ENCODE measurements around the genes H2AC17, ZKSCAN8, ZSCAN9, NKAPL, OR2W1, OR10C1 and MAS1L.

DNA sequence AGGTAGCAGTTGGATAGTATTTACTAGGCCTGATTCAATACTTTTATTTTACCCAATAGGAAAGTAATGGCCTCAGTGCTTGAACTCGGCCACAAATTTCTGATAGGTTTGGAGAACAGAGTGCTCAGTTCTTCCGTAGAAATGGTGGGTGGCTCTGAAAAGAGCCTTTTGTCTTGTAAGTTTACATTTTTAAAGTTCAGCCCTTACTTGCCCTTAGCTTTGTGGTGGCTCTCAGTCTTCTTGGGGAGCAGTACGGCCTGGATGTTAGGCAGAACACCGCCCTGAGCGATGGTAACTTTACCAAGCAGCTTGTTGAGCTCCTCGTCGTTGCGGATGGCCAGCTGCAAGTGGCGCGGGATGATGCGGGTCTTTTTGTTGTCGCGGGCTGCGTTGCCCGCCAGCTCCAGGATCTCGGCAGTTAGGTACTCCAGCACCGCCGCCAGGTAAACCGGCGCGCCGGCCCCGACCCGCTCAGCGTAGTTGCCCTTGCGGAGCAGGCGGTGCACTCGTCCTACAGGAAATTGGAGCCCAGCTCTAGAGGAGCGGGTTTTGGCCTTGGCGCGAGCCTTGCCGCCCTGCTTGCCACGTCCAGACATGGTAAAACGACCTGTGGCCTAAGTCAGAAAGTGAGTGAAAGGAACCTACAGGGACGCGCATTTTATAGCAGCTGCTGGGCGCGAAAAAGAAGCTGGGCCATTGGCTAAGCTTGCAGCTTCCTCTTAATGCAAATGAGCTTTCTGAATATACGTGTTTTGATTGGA is at the start of gene H2AC17:
Gene H2AC17 (minus strand): TSS at position 632 of the 761 bp plus-strand sequence.
- PRO-cap: bidirectional peak, plus-strand start outside the sequence, minus-strand start at position 632 of the sequence
- RAMPAGE, long total RNA, 2 experiments: no peak in any of the 2 experiments

GRCh38 chr6:28141298-28142631 is at the start of gene ZKSCAN8:
TSS of gene ZKSCAN8 (plus strand) at chr6:28141883.
- PRO-cap: bidirectional peak, plus-strand start at chr6:28141909, minus-strand start at chr6:28141722; unidirectional peak, minus-strand start at chr6:28142157
- RAMPAGE, long total RNA, 2 experiments: start-site peak on the plus strand in 2 of 2 experiments, at chr6:28141871-28141916 at its widest, 32 to 59 reads per replicate

GRCh38 chr6:28212092-28213109 is 12.7 kb upstream of the ZSCAN9 start:
- PRO-cap: no peak
- RAMPAGE, long total RNA, 2 experiments: no peak in any of the 2 experiments

DNA sequence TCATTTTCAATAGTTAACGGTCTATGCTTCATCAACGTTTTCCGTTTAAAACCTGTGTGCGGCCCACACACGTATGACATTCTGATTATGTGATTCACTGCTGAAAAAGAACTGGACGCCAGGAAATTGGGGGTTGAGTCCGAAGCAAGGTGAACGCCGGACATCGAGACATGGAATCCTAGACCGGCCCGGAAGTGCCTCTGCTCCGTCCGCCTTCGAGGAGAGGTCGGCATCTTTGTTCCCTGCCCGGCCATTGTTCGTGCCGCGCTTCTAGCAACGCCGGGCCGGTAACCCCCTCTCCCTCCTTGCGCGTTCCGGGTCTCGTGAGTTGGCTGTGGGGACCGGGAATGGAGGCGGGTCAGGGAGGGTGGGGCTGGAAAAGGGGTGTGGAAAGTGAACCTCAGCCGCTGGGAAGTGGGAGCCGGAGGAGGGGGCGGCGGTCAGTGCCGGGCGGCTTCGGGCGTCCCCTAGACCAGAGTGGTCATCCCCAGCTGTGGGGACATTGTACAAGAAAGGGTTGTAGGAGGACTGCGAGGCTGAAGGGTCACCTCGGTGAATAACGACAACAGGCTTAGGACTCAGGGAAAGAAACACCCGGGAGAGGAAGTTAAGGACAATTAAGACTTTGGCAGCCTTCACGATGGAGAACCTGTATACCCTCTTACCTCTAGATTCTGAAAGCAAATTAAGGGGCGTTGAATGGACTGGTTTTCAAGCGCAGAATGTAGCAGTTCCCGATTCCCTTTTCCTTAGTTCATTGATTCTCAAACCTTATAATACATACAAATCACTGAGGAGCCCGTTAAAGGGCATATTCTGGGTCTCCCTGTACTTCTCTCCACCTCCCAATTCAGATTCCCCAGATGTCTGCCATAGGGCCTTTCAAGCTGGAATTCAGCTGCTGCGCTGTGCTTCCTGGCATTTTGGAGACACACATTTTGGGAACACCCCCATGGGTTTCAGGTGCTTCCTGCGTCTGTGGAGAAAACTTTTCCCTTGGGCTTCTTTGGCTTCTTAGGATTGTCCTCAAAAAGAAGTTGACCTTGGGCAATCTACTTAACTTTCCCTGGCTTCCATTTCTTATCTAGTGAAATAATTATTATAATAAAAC is at the start of gene ZSCAN9:
Gene ZSCAN9 (plus strand): TSS at position 232 of the 1,111 bp plus-strand sequence.
- PRO-cap: bidirectional peak, plus-strand start at position 253 of the sequence, minus-strand start at position 78 of the sequence
- RAMPAGE, long total RNA, 2 experiments: start-site peak on the plus strand in 1 of 2 experiments, centred at position 242 of the sequence, 27 reads per replicate

DNA sequence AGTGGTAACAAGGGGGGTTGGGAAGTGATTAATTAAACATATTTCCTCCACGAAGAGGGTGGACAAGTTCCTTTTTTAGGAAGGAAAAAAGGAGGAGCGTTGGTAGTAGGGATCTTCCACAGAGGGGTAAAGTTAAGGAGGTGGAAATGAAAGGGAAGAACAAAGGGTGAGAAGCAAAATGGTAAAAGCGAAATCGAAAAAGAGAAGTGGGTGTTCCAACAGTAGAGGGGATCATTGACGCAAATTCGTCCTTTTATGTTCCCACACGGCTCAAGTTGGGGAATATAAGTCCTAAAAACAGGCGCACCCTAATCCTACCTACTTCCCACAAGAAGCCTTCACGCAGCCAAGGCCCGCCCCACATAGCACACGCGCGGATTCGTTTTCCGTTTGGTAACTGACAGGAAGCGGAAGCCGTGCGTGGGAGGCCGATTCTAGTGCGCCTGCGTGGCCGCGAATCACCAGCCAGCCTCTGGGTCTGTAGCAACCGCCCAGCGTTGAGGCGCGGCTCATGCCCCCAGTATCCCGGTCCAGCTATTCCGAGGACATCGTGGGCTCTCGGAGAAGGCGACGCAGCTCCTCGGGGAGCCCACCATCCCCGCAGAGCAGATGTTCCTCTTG is at the start of gene NKAPL:
Gene NKAPL (plus strand): TSS at position 437 of the 621 bp plus-strand sequence.
- PRO-cap: no peak
- RAMPAGE, long total RNA, 2 experiments: no peak in any of the 2 experiments

- PRO-cap: no peak
- RAMPAGE, long total RNA, 2 experiments: no peak in any of the 2 experiments
Observed at GRCh38 chr6:28647918-28649070, 61.2 kb upstream of the SCAND3 start.

GRCh38 chr6:28657223-28658049 is 70.3 kb upstream of the SCAND3 start:
- PRO-cap: no peak
- RAMPAGE, long total RNA, 2 experiments: no peak in any of the 2 experiments

DNA sequence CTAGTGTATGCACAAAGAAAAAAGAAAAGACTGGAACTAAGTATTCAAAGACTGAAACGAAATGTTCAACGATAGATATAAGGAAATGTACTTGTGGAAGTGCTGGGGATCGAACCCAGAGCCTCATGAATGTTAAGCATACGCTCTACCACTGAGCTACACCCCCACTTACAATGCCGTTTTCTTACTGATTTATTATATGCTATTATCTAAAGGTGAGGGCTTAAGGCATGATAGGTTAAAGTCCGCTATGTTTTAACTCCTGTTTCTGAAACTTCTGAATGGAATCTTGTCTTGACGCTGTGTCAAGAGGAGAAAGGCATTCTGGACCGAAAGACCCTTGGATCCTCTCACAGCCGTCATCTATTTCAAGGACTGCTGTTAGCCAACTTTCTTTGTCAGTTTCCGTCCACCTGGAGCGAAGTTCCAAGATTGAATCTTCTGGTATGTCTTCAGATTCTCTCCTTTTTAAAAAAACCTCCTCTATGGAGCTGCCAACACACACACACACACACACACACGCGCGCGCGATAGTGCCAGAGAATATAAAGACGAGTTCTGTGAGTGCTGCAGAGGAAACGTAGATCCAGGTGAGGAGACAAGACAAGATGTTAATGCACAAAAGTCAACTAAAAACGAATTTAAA is 148.4 kb upstream of the SCAND3 start:
- PRO-cap: no peak
- RAMPAGE, long total RNA, 2 experiments: no peak in any of the 2 experiments

DNA sequence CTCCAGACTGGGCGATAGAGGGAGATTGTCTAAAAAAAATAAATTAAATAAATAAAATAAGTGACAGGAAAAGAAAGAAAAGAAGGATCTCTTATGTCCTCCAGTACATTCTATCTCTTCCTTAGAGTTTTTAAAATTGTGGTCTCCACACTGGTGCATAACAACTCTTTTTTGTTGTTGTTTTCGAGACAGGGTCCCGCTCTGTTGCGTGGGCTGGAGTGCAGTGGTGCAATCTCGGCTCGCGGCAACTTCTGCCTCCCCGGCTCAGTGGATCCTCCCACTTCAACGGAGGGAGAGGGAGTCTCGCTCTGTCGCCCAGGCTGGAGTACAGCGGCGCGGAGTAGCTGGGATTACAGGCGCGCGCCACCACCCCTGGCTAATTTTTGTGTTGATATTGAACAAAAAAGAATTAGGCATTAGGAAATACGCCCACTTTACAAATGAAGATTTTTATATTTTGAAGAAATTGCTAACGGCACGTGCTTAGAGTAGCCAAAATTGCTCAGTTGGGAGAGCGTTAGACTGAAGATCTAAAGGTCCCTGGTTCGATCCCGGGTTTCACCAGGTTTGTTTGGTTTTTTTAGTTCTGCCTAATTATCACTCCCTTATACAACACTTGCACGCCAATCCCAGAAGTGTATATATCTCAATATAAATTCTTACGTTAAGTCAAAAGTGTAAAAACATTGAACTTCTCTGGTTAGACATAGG is 159.7 kb downstream of the TRIM27 start:
- PRO-cap: no peak
- RAMPAGE, long total RNA, 2 experiments: no peak in any of the 2 experiments

GRCh38 chr6:28924201-28924322 is 277 bp upstream of the TRIM27 start:
- PRO-cap: no peak
- RAMPAGE, long total RNA, 2 experiments: no peak in any of the 2 experiments

DNA sequence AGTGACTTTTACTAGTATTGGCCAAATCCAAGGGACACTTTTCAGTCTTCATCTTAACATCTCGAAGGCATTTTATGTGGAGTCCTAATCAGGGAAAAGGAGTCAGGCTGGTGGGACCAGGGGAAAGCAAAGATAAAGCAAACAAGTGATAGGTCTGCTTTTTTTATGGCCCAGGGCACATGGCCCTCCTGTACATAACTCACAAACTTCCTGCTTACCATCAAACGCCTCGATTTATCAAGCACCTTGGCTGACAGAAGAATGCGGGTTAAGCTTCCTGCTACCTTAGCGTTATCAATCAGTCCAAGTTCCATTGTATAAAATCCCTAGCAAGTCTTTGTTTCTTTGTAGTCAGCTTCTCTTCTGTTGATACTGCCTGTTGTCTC is 4.0 kb upstream of the TRIM27 start:
- PRO-cap: no peak
- RAMPAGE, long total RNA, 2 experiments: no peak in any of the 2 experiments

DNA sequence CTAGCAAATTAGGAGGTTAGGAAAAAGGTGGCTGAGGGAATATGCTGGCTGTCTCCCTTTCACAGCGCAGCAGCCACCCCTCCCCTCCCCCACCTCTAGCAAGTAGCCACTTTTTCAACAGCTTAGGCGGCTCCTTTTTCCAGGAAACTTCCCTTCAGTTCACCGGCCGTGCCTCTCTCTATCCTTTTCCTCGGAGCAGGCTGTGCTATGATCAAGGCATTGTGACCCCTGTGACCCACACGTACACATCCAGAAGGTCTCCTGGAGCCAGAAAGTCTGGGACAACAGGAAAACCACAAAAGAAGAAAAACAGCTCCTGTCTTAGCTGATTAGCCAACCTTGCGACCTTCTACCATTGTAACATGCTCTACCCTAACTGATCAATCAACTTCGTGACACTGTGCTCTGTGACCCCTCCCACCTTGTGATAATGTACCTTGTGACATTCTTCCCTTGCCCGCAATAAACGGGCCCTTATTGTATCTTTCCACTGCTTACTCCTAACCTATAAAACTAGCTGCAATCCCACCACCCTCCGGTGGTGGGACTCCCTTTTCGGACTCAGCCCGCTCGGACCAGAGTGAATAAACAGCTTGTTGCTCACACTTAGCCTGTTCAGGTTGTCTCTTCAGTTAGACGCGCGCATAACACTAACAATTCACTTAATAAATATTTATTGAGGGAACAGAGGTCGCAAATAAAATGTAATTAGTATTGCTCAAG is 24.2 kb downstream of the ZNF311 start:
- PRO-cap: no peak
- RAMPAGE, long total RNA, 2 experiments: no peak in any of the 2 experiments

GRCh38 chr6:29016789-29017389 is 11.8 kb upstream of the ZNF311 start:
- PRO-cap: no peak
- RAMPAGE, long total RNA, 2 experiments: no peak in any of the 2 experiments

GRCh38 chr6:29045051-29045394 is at the start of gene OR2W1:
TSS of gene OR2W1 (minus strand) at chr6:29045175.
- PRO-cap: no peak
- RAMPAGE, long total RNA, 2 experiments: no peak in any of the 2 experiments

- PRO-cap: no peak
- RAMPAGE, long total RNA, 2 experiments: no peak in any of the 2 experiments
Observed at GRCh38 chr6:29438942-29439543, at the start of gene OR10C1. TSS of gene OR10C1 (plus strand) at chr6:29439306.

DNA sequence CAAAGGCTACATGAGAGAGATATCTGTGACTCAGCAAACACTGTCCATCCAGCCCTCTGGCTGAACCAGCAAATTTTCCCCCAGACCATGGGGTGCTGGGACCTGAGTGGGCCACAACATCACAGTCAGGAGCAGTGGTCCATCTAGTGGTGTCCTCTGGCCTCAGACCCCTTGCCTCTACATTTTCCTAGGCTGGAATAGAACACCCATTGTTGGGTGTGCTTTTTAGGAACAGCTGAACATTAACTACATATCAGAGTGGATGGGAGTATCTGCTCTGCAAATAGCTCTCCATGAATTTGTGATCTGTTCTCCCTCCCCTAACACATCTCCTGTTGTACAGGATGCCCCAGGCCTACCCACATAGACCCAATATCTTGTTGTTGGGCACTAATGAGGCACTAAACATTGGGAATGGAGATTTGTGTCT is at the start of gene MAS1L:
Gene MAS1L (minus strand): TSS at position 143 of the 430 bp plus-strand sequence.
- PRO-cap: no peak
- RAMPAGE, long total RNA, 2 experiments: no peak in any of the 2 experiments

DNA sequence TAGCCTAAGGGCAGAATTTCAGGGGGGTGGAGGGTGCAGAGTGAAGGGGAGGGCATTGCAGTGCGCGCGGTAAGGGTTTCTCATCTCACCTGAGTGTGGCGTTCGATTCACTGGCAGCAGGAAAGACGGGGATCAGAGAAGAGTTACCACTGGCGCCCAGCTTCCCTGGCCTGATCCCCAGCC is 4.1 kb downstream of the GABBR1 start:
- PRO-cap: no peak
- RAMPAGE, long total RNA, 2 experiments: no peak in any of the 2 experiments

DNA sequence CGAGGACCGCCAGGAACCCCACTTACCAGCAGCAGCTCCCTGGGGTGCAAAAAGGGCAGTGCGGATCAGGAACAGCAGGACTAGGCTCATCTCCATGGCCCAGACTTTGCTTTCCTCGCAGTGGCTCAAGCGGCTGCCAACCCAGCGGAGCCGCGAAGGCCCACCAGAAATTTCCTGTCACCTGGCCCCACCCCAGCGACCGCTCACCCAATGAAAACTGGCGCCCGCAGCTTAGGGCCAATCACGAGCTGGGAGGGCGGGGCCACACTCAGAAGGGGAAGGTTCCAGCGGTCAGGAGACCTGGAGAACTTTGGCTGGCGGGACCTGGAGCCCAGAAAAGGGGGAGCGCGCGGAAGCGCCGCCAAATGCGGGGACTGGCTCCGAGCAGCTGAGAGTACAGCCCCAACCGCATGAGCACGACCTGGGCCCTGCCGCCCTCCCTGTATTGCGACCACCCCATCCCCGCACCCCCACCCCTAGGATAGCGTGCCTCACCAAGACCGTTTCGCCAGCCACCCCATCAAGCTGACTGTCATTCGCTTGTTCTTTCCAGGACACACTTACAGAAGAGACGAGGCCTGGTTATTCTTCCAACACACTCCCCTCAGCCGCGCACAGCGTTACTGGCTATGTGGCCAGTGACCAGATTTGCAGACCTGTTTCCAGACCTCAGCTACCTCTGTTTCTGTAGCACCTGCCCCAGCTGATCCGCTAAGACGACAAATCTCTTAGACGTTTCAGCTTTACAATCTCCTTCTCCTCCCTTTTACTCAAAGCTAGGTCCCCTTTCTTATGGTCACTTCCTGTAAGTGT is 25.8 kb downstream of the HLA-F start:
- PRO-cap: bidirectional peak, plus-strand start at position 303 of the sequence, minus-strand start at position 143 of the sequence
- RAMPAGE, long total RNA, 2 experiments: start-site peak on the minus strand in 2 of 2 experiments, centred at positions 143 to 161 of the sequence, 7 to 36 reads per replicate

DNA sequence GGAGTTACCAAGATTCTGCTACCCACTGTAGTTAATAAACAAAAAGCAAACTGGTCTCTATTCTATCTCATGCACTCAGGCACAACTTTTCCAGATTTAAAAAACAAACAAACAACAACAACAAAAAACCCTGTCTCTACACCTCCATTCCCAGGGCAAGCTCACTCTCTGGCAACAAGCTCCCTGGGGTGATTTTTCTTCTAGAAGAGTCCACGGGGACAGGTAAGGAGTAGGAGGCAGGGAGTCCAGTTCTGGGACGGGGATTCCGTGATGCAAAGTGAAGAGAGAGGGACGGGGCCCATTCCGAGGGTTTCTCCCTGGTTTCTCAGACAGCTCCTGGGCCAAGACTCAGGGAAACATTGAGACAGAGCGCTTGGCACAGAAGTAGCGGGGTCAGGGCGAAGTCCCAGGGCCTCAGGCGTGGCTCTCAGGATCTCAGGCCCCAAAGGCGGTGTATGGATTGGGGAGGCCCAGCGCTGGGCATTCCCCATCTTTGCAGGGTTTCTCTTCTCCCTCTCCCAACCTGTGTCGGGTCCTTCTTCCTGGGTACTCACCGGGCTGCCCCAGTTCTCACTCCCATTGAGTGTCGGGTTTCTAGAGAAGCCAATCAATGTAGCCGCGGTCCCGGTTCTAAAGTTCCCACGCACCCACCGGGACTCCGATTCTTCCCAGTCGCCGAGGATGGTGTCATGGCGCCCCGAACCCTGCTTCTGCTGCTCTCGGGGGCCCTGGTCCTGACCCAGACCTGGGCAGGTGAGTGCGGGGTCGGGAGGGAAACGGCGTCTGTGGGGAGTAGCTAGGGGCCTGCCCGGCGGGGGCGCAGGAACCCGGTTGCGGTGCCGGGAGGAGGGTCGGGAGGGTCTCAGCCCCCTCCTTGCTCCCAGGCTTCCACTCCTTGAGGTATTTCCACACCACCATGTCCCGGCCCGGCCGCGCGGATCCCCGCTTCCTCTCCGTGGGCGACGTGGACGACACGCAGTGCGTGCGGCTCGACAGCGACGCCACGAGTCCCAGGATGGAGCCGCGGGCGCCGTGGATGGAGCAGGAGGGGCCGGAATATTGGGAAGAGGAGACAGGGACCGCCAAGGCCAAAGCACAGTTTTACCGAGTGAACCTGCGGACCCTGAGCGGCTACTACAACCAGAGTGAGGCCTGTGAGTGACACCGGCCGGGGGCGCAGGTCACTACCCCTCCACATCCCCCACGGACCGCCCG is 35.7 kb upstream of the HLA-G start:
- PRO-cap: unidirectional peak, plus-strand start at position 430 of the sequence; bidirectional peak, plus-strand start at position 976 of the sequence, minus-strand start at position 961 of the sequence
- RAMPAGE, long total RNA, 2 experiments: start-site peak on the minus strand in 1 of 2 experiments, centred at position 954 of the sequence, 9 reads per replicate

DNA sequence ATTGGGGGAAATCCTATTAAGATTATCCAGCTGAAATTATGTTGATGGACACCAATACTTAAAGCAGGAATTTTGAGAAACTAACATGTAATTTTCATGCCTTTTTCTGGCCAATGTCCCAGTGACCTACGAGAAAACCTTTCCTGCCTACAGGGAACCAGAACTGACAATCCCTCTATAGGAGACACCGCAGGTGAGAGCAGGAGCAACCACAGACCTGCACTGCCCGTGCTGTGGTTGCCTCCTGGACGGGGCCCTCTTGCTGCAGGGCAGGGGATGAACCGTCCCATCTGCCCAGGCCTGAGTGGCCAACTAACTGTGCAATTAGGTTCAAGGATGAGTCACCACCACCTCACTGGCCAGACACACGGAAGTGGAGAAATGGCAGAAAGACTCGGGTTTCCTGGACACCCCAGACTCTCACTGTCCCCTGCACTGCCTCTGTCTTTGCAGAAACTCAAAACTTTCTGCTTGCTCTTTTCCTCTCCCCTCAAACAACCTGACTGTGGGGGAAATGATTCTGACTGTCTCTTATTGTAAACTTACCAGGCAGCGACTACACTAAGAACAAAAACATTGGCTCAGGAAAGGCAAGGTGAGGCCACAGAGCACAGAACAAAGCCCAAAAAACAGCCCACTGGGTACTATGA is 13.8 kb upstream of the HLA-G start:
- PRO-cap: no peak
- RAMPAGE, long total RNA, 2 experiments: no peak in any of the 2 experiments